ENCODE data around the gene KRTAP10-9.

GRCh38 chr21:44598037-44598664 is 2.2 kb upstream of the KRTAP10-7 start:
- PRO-cap, result no peak

- PRO-cap, result no peak
These were observed at the start of gene KRTAP10-9 for GRCh38 chr21:44626957-44627251. TSS of gene KRTAP10-9 (plus strand) at chr21:44627093.

- PRO-cap, result no peak
These were observed 36.3 kb downstream of the UBE2G2 start for GRCh38 chr21:44765229-44765858.

DNA sequence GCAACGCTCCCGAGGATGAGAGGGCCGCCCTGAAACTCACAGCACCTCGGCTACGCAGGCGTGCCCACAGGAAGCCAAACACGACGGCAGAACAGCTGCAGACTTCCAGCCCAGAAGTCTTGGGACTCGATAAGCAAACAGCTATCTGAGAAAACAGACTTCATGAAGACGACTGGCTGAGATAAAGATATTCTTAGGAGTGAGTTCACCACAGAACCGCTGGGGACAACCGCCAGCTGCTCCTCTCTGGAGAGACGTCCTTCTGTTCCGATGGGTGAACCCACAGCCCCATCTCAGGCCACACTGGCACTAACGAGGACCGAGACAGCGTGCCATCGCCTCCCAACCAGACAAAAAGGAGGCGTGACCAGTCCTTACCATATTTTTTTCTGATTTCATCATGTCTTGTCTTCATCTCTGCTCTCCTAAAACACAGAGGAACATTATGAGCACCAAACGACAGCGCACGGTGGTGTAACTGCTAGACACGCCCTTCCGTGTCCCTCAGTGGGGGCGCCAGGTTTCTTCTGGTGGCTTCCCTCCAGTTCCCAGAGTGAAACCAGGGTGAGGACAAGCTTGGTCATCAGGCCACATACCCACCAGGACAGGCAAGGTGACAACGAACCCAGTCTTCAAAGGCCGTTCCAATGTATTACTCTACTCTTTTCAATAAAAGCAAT is 18.5 kb downstream of the PTTG1IP start:
- PRO-cap, result no peak

DNA sequence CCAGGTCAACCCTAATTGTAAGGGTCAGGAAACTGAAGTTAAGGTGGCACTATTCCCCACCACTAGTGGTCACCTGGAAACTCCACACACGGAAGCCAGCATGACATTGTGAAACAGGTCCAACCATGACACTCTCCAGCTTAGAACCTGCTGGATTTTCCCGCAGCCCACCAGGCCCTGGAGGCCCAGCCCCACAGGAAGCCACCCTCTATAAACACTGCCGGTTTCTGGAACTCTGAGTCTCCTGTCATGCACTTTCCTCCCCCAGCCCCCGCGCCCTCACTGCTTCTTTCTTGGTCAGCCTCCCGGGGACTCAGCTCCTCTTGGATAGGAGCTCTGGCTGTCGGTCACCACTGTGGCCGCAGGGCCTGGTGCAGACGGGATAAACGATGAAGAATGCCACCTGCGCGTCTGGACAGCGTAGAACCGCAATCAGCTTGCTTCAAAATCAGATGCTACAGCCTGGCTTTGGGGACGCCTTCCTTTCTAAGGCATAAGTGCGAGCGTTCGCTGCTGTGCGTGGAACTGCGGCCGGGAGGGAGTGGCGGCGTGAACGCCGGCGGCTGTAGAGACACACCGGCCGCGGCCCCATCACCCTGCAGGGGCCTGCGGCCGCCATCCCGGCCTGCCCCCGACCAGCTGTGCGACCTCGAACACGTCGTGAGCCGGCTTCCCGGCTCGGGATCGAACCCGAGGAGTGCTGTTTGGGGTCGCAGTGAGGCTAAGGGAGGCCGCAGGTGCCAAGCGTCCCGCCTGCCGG is 859 bp downstream of the PTTG1IP start:
- PRO-cap, result bidirectional peak, plus-strand start at position 287 of the sequence, minus-strand start at position 142 of the sequence

- PRO-cap, result no peak
These were observed 20.6 kb upstream of the PTTG1IP start for GRCh38 chr21:44894042-44894497.

DNA sequence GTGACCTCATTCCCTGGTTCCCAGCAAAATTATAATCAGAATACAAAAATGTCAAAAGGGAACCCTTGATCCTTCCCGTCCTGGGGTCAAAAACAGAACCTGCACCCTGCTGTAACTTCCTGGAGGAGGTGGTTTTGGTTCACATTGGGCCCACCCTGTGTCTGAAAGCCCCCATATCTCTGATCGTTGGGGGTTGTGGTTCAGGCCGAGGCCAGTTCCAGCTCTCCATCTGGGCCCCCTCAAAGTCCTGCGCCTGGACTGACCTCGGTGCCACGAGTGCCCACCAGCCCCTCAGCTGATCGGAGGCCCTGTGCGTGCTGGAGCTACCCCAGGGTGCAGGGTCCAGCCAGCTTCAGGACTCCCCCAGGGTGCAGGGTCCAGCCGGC is 8.2 kb downstream of the ITGB2 start:
- PRO-cap, result no peak

DNA sequence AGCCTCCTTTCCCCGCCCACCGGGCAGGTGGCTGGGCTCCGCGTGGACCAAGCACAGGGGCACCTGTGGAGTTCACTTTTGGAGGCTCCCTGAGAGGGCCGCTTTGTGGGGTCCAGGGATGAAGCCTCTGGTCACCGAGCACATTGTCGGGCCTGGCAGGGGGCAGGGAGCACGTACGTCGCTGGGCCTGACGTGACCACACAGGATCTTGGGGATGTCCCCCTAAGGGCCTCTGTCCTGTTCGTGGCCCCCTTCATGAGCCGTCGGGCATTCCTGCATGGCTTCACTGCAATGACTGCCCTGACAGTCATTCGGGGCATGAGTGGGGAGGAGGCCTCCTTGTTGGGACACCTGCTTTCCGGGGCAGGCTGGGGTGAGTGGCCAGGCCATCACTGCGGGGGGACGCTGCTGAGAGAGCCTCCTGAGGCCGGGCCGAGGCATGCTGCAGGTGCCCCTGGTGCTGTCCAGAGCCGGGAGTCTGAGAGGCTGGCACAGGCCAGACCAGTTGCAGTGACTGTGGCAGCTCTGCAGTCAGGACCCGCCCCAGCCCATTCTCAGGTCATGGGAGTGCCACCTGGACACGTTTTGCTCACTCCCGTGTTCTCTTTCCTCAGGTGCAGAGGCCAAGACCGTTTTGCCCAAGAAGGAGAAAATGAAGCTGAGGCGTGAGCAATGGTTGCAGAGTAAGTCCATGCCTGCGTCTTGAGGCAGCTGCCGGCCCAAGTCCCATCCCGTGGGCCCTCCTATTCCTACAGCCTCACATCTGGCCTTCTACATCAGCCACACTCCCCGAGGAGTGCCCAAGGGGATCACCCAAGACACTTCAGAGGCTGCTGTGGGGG is 19.9 kb downstream of the SLX9 start:
- PRO-cap, result no peak

DNA sequence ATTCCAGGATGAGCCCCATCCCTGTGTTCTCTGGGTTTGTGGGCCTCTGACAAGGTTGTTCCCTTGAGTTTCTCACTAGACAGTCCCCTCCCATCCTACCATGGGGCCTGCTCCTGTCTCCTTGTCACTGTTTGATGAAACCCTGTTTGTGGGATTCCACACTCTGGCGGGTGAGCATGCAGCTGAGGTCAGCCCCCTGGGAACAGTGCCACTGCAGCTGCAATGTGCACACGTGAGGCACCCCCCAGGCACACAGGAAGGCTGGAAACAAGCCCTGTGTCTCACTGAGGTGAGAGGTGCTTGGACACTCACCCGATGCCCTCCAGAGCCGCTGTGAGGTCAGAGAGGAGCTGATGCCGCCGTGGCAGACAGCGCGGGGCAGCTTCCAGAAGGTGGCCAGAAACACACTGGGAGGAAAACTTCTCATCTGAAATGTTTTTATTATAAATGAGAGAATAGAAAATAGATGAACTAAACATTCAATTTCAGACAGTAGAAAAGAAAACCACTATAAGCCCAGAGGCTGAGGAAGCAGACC is 49.7 kb downstream of the SLX9 start:
- PRO-cap, result no peak

DNA sequence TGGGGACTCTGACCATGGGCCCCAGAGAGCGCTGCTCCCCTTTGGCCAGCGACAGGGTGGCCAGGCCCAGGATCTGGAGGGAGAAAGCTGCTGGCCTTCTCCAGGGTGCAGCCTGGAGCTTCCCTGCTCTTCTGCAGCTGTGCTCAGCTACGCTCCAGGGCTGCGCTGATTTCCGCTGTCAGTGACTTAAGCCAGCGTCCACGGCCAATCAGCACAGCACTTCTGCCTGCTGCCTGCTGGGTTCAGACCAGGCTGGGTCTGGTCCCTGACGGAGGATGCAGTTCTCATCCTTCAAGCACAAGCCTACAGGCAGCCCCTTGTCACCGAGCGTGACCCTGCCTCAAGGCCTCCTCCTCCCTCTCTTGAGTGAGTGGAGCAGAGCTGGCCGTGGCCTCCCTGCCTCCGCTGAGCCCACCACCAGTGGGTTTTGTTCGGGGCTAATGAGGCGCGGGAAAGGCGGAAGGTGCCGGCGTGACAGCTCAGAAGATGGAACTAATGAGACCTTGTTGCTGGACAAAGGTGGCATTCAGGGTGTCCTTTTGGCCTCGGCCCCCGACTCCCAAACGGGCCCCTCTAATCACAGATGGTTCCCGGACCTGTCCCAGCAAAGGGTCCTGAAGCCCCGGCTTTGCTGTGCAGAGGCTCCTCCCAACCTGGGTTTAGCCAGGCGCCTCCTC is 44.7 kb upstream of the ADARB1 start:
- PRO-cap, result bidirectional peak, plus-strand start at position 245 of the sequence, minus-strand start at position 133 of the sequence

GRCh38 chr21:45063978-45064326 is 10.4 kb upstream of the ADARB1 start:
- PRO-cap, result no peak

- PRO-cap, result no peak
These were observed 58.5 kb downstream of the ADARB1 start for GRCh38 chr21:45132785-45133357.

DNA sequence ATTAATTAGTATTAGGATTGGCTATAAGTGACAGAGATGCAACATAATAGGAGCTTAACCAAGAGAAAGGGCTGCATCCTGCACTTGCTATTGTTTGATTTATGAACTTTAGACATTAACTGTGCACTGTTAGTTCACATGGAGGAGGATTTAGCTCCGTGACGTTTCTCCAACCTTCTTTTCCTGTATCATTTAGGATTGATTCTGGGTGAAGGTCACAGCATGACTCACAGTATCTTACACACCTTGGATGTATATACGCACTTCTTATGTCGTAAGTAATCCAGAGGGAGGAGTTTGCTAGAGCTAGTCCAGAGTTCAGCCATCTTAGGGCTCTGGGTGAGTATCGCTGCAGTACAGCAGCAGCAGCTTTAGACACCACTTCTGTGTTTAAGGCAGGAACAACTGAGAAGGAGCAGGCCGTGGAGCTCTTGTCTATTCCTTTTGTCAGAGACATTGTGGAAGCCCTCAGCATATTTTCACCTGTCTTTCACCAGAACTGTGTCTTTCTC is 63.8 kb downstream of the ADARB1 start:
- PRO-cap, result no peak

- PRO-cap, result no peak
These were observed 59.7 kb downstream of the POFUT2 start for GRCh38 chr21:45227851-45228602.

- PRO-cap, result no peak
These were observed 49.1 kb upstream of the POFUT2 start for GRCh38 chr21:45336691-45337352.

GRCh38 chr21:45351202-45351656 is 53.7 kb upstream of the COL18A1 start:
- PRO-cap, result no peak

DNA sequence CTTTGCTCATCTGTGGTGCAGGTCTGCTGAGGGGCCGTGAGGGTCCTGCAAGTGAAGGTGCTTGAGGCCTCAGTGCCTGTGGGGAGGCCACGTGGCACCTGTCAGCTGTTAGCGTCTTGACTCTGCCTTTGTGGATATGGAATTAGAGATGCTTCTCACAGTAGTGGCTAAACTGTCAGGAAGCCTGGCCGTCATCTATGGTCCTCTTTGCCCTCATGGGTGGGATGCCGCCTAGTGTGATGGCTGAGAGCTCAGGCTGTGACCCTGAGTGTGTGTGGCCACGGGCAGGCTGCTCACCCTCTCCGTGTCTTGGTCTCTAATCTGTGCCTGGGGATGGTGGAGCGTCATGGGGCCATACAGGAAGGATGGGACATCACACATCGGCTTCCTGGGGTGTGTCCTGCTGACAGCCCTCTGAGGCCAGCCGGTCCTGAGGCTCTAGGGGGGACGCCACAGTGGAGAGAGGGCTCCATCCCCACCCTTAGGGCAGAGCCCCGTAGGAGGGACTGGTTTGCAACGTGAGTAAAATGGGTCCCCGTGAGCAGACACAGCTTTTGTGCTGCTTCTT is 7.8 kb downstream of the COL18A1 start:
- PRO-cap, result bidirectional peak, plus-strand start at position 423 of the sequence, minus-strand start at position 318 of the sequence; unidirectional peak, plus-strand start at position 441 of the sequence

DNA sequence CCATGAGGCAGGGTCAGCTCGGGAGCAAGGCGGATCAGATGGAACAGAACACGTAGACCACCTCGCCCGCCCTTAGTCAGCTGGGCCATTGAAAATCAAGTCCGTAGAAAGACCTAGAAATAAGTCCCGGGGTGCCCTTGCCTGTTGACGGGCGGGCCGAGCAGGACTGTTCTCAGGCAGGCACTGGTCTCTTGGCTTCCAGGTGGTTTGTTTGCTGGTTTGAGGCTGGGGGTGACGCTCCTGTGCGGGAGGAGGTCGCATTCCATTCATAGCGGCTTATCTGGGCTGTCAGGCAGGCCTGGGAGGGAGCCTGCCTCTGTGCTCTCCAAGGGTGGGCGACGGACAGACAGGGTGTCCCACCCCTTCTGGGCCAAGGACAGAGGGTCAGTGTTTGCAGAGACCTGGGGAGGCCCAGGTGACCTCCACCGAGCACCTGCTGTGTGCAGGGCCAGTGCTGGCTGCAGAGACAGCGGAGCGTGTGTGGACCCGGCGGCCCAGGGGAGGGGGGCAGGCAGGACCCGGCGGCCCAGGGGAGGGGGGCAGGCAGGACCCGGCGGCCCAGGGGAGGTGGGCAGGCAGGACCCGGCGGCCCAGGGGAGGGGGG is 26.0 kb downstream of the COL18A1 start:
- PRO-cap, result no peak

DNA sequence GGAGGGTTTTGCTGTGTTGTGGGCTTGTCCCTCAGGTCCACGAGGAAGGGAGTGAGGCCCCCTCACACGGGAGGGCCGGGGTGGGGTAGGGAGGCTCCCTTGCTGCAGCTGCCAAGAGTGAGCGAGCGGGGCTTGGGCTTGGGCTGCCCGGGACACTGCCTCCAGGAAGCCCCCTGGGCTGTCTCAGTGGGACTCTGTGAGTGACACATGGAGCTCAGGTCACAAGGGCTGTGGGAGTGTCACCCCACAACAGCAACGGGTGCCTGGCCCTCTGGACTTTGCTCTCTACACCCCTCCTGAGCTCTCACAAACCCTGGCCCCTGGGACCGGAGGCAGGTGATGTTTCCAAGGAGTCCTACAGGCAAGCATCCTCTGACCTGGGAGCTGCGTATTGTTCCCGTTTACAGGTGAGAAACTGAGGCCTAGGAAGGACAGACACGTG is 54.7 kb downstream of the COL18A1 start:
- PRO-cap, result no peak

DNA sequence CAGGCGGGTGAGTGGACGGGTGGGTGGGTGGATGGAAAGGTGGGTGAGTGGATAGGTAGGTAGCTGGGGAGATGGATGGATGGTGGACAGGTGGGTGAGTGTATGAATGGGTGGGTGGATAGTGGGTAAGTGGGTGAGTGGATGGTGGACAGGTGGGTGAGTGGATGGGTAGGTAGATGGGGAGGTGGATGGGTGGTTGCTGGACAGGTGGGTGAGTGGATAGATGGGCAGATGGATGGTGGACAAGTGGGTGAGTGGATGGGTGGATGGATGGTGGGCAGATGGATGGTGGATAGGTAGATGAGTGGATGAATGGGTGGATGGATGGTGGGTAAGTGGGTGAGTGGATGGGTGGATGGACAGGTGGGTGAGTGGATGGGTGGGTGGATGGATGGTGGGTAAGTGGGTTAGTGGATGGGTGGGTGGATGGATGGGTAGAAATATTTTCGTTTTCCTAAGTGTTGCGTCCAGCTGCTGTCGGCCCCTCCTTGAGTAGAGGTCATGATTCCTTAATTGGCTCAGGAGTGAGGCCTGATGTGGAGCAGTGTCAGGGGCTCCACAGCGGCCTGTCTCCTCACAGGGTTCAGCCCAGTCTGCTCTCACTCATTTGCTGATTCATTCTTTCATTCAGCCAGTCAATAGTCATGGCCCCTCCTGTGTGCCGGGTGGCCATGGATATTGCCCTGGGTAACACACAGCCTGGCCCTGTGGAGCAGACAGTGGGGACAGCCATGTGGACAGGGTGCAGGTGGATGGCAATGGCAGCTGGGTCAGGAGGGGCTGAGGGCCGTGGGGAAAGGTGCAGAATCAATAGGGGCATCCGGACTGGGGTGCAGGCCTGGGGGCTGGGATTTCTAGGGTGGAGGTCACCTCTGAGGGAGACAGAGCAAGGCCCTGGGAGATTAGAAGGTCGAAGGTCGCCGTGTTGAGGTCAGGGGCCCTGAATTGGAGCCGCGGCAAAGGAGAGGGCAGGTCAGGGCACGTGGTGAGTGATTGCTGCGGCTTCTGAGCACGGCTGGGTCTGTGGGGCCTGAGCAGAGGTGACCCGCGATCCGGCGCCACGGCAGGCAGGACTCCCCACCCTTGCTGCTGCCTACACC is 33.8 kb downstream of the SLC19A1 start:
- PRO-cap, result no peak

All from sternocleidomastoid (tissue), 1 donor.